ENCODE measurements around a stretch of chr15.

- PRO-cap: no peak
Observed at GRCh38 chr15:96309203-96309604, 21.3 kb upstream of the NR2F2 start.

DNA sequence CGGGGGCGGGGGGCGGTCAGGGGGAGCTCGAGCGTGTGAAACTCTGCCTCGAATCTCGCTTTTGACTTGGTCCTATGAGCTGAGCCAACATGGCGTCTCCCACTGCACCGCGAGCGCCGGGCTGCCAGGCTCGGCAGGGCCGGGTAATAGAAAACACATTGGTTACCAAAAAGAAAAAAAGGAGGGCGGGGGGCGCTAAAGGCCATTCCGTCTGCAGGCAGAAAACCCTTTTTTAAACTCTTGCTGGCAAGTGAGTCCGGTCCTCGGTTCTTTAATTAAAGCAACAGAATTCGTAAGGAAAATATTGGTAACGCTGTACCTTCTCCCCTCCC lies 10.6 kb downstream of the NR2F2 start:
- PRO-cap: no peak

DNA sequence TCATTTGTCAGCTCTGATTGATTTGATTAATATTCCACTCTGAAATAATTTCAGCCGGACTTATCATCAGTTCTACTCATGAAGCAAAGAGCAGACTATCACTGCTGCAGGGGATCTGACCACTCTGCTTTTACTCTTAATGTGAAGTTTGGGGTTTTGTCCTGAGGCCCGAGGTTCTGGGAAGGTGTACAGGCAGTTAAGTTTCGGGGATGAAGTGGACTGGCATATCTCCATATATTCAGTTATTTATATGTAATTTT lies 19.9 kb downstream of the NR2F2 start:
- PRO-cap: no peak

DNA sequence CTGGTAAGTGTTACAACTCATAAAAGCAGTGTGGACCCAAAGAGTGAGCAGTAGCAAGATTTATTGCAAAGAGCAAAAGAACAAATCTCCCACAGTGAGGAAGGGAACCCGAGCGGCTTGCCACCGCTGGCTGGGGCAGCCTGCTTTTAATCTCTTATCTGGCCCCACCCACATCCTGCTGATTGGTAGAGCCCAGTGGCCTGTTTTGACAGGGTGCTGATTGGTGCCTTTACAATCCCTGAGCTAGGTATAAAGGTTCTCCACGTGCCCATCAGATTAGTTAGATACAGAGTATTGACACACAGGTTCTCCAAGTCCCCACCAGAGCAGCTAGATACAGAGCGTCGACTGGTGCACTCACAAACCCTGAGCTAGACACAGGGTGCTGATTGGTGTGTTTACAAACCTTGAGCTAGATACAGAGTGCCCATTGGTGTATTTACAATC lies 160.8 kb downstream of the NR2F2 start:
- PRO-cap: no peak

DNA sequence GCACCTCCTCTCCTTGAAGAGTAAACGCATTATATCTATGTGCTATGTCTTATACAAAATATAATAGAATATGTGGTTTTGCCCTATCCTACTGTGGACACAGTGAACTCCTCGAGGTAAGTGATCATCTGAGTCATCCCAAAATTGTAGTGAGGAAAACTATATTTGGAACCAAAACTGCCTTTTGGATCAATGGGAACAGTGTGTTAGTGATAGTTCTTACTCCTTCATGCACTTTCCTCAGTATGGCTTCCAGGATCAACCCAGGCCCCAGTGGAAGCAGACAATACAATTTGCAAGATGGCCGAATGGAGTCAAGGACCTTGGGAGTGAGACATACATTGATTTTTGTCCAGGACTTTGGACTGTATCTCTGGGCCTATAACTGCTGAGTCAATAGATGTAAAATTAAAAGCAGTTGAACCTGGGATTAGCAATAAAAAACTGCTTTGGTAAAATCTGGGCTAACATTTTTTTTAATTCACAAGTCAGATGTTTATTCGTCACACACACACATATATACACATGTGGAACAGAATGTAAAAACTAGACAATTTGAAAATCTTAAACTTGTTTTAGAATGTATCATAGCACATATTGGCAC lies 1.7 kb downstream of the ARRDC4 start:
- PRO-cap: no peak

- PRO-cap: no peak
Observed at GRCh38 chr15:98103507-98103838, 143.0 kb downstream of the ARRDC4 start.

DNA sequence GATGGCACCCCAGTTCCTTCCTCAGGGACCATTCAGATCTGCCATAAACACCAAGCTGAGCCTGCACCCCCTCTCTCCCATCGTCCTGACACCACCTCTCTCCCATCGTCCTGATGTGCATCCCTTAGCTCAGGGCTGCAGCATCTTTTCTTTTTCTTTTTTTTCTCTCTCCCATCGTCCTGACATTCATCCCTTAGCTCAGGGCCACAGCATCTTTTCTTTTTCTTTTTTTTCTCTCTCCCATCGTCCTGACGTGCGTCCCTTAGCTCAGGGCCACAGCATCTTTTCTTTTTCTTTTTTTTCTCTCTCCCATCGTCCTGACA lies 126.0 kb upstream of the IGF1R start:
- PRO-cap: no peak

GRCh38 chr15:98646931-98647841 lies 1.2 kb upstream of the IGF1R start:
- PRO-cap: no peak

DNA sequence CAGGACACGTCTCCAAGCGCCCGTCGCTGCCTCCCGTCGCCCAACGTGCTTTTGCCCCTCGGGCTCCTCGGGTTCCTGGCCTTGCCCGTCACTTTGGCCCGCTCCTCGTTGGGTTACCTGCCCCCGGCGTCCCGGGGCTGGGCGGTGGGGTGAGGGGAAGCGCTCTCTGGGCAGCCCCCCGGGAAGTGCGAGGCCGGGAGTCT lies 1.8 kb downstream of the IGF1R start:
- PRO-cap: no peak

- PRO-cap: unidirectional peak, minus-strand start at chr15:98650784
Observed at GRCh38 chr15:98650433-98651564, 2.5 kb downstream of the IGF1R start.

GRCh38 chr15:98715426-98715922 lies 67.1 kb downstream of the IGF1R start:
- PRO-cap: no peak

DNA sequence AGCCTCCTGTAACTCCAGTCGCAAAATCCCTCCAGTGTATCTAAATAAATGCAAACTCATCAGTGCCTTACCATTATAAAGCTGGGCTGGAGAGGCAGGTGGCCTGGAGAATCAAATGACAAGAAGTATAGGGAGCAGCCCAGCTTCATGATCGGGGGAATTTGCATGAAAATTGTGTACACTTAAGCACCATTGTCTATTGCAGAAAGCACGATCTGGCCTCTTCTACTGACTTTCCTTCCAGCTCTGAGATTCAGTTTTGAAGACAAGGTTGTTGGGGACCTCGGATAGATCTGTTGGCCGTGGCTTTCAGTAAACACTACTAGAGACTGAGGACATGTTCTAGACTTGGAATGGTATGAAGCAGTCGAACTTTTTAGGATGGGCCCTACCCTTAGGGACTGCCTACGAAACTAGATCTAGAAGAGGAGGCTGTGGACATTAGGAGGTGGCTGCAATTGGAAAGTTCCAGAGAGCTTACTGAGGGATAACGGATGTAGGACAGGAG lies 71.8 kb downstream of the IGF1R start:
- PRO-cap: no peak

DNA sequence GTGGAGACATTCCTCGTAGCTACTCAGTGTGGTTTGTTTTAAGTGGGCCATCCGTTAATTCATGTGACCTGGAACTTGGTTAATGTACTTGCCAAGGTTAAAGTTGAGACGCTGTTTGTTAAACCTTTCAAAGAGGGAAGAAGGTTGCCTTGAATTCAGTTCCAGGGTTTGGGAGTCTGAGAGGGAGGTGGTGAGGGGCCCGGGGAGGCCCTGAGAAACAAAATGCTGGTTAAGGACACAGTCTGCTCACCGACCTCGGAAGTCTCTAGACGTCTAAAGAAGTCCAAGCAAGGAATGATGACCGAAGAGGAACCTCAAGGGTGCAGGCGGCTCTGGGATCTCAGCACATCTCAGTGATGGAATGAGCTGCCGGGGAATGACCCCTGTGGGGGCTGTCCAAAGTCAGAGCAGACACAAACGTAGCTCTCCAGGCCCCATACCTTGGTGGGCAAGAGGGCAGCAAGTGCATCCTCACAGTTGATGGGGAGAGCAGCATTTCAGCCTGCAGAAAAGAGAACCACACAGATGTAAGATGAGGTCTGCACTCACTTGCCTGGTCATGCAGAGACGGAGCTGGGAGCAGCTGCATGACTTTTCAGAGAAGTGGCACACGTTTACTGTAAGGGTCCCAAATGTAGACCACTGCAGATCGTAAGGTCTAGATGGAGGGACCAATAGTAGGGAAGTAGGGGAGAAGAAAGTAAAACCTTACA lies 129.0 kb downstream of the IGF1R start:
- PRO-cap: no peak

DNA sequence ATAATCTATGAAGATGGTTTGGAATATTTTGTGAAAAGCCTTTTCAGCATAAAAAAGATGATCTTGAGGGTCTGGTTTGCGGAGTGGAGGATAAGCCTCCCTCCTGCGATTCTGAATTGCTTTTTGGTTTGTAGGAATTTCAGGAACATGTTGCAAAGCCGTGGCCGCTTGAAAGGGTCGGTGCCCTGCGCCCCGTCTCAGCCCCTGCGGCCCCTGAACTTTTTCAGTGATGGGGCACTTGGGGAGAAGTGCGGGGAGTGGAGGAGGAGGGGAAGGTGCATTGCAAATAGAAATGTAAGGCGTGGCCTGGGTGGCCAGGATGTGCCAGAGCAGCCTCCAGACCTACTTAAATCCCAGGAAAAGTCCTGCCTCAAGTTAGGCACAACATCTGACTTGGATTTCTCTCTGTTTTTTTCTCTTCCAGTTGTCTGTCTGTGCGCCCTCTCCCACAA lies 154.0 kb downstream of the PGPEP1L start:
- PRO-cap: no peak

GRCh38 chr15:98870748-98871478 lies 136.7 kb downstream of the PGPEP1L start:
- PRO-cap: no peak

- PRO-cap: no peak
Observed at GRCh38 chr15:98874622-98875322, 132.8 kb downstream of the PGPEP1L start.

DNA sequence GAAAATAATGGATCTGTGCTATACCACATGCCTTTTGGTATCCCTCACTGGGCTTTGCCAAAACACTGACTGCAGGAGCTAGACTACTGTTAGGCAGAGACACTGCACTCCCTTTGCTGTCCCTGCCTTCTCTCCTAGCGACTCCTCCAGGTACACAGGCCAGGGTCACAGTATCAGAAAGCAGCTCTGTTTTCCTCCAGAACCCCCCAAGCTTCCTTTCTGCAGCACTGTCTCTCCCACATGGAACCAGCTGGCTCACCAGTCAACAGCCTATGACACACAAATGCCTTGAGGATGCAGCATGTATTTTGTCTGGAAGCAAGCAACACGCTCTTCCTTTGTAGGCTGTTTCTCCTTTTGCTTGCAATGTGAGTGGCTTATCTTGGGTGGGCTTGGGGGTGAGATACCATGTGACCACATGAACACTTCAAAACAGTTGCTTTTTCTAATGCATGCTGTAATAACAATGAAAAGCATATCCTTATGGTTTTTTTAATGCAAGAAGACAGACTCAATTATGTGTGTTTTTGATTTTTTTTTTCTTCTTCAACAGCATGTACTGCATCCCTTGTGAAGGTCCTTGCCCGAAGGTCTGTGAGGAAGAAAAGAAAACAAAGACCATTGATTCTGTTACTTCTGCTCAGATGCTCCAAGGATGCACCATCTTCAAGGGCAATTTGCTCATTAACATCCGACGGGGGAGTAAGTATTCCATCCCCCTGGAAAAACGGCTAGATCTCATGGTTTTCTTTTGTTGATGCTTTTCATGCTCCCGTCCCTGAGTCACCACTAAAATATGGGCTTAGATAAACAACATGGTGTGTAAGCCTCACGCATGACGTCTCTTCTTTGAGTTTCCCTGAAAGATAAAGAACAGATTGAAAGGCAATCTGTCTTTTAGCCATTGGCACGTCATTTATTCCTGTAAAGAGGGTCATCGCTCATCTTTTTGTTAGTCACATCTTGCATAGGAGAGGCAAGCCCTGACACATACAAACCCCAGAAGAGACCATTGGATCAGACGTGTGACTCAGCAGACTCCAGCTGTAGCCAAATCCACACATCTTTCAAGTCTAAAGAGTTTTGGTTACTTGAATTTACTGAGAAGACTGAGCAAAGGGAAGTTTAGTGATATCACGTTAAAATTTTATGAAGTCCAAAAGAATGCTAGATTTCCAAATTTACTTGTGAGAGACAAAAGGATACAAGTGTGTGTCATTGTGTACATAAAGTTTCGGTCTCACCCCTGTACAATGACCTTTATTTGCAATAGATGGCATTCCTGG lies 110.9 kb downstream of the PGPEP1L start:
- PRO-cap: no peak

- PRO-cap: no peak
Observed at GRCh38 chr15:98900289-98900984, 107.2 kb downstream of the PGPEP1L start.

DNA sequence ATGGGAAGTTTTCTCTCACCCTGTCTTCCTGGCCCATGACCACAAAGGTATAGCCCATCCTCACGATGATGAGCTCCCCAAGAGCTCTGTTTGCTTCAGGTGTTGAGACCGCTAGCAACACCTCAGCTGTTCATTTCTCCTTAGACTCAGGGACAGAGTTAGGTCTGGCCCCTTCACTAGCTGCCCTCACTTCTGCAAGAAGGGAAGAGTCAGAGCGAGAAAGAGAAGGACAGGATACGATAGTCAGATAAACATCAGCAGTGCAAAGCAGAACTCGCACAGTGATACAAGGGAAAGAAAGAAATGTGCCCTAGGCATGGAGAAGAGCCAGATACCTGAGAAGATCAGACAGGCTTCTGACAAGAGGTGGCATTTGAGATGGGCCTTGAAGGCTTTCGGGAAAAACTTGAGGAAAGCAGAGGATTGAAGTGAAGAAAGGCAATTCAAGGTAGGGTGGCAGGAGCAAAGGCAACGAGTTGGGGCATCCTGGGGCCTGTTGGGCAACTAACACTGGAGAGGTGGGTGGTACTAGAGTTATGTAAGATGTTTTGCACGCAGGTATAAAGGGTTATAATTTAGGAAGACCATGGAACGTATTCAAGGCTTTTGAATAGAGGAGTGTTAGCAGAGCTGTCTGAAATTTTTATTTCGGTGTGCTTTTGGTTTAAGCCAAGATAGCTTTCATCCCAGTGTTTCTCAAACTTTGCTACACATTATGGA lies 106.0 kb downstream of the PGPEP1L start:
- PRO-cap: no peak

GRCh38 chr15:98963851-98964372 lies 43.7 kb downstream of the PGPEP1L start:
- PRO-cap: no peak

Measured in mesenteric fat pad (tissue), 1 donor.